ENCODE data around the gene SMPD4.

DNA sequence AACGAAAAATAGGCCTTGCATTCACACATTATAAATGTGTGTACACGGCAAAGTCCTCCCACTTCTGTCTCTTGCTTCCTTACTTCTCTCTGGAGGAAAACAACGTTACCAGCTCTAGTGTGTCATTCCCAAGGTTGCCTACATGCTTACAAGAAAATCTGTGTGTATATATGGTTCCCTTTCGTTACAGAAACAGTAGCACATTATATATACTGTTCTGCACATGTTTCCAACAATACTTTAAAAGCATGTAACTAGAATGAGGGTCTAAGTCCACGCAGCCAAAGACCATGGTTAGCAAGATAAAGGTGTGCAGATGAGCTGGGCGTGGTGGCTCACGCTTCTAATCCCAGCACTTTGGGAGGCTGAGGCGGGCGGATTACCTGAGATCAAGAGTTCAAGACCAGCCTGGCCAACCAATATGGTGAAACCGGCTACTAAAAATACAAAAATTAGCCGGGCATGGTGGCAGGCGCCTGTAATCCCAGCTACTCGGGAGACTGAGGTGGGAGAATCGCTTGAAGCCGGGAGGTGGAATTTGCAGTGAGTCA, 25.0 kb upstream of the UGGT1 start:
- RRBS, 2 experiments, result no CpG with 5 or more reads among the region's 15 CpGs
CAGE:
- cytosol, long polyA minus RNA, result no peak
- cytosol, long polyA plus RNA, result no peak
- long polyA plus RNA, result no peak
- nucleus, long polyA minus RNA, result no peak
- nucleus, long polyA plus RNA, result no peak

DNA sequence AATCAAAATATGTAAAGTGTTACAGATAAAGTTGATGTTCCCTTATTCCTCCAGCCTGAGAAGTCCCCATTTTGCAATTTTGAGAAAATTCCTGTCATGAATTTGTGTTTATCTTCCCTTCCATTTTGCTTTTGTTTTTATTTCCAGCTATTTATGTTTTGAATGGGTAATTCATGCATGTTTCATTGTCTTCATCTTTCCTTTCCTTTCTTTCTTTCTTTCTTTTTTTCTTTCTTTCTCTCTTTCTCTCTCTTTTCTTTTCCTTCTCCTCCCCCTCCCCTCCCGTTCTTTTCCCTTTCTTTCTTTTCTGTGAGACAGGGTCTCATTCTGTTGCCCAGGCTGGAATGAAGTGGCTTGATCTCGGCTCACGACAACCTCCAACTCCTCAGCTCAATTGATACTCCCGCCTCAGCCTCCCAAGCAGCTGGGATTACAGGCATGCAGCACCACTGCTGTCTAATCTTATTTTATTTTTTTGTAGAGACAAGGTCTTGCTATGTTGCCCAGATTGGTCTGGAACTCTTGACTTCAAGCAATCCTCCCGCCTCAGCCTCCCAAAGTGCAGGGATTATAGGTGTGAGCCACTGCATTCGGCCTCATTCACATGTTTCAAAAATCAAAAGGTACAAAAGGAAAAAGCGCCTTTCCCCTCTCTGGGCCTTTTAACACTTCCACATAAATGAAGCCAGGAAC, 59.5 kb downstream of the HS6ST1 start:
- RRBS, 2 experiments, result no CpG with 5 or more reads among the region's 7 CpGs
CAGE:
- cytosol, long polyA minus RNA, result no peak
- cytosol, long polyA plus RNA, result no peak
- long polyA plus RNA, result no peak
- nucleus, long polyA minus RNA, result start-site peak on the minus strand centred at position 566 of the sequence, 596 bp wide, 11 reads
- nucleus, long polyA plus RNA, result no peak

DNA sequence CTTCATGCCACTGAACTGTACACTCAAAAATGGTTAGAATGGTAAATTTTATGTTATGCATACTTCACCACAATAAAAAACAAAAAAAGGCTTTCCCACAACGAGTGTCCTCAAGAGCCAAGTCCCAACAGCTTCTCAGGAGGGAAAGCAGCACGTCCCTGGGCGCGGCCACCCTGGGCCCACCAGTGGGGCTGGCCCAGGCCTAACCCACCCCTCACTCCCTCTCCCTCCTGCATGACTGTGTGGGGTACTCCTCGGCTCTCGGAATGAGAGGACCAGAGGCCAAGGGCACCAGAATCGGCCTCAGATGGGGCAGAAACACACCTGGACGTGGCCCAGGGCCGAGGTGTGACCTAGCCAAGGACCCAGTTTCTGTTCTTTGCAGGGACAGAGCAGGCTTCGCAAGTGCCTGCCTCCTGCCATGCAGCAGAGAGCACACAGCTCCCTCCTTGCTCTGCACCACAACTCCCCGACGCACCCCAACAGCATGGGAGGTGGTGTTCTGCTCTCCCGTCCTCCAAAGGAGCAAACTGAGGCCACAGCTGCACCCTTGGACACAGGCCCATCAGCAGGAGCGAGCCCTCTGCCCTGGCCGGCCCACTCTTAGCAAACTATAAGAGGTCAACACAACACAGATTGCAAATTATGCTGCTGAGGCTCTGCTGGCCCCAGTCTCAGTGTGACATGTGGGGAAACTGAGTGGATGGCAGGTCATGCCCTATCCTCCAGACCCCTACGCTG, 19.7 kb downstream of the HS6ST1 start:
- RRBS, 2 experiments, result no CpG with 5 or more reads among the region's 16 CpGs
CAGE:
- cytosol, long polyA minus RNA, result no peak
- cytosol, long polyA plus RNA, result no peak
- long polyA plus RNA, result no peak
- nucleus, long polyA minus RNA, result no peak
- nucleus, long polyA plus RNA, result no peak

DNA sequence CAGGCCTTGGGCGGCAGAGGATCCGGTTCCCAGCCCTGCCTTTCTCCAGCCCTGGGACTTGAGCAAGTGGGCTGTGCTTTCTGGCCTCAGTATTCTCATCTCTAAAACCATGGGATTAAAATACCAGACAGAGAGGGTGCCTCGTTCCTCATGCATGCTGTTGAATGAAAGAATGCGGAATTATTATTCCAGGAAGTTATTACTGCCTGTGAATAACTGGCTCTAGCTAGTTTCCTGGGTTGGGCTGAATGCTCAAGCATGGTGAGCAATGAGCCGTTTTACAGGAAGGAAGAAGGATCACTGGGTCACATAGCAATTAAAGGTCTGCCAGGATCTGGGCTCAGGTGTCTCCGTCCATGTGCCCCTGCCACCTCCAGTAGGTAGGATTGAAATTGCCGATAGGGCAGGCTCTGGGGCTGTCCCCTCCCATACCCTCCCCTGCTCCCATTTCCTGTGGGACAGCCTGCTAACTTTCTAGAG, 77.2 kb upstream of the HS6ST1 start:
- RRBS, 2 experiments, result no CpG with 5 or more reads among the region's 7 CpGs
CAGE:
- cytosol, long polyA minus RNA, result no peak
- cytosol, long polyA plus RNA, result no peak
- long polyA plus RNA, result no peak
- nucleus, long polyA minus RNA, result no peak
- nucleus, long polyA plus RNA, result no peak

- RRBS, 2 experiments, result 49% methylated on average over 3 of the region's 17 CpGs
CAGE:
- cytosol, long polyA minus RNA, result no peak
- cytosol, long polyA plus RNA, result no peak
- long polyA plus RNA, result no peak
- nucleus, long polyA minus RNA, result no peak
- nucleus, long polyA plus RNA, result no peak
Measured at GRCh38 chr2:128449738-128450414, 131.2 kb upstream of the HS6ST1 start.

DNA sequence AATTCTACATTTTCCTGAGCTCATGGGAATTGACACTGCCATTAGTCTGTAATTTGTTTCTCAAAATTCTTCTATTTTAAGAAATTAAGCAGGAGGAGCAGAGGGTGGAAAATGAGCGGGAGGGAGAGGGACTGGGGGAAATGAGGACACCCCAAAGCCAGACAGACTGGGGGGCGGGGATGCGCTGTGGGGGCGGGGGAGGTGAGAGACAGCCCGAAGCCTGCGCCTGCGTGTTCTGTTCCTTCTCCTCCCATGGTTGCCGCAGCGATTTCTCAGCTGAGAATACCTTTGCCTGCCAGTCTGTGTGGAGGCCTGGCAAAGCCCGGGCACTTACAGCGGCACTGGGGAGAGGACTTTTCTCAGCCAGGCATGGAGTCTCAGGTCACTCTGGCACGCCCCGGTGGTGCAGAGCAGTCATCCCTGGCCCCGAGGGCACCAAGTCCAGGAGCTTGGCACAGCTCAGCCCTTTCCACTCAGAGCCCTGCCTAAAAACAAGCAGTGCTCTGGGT, 289.2 kb upstream of the HS6ST1 start:
- RRBS, 2 experiments, result 53 to 64% methylated on average over 4 to 5 of the region's 14 CpGs
CAGE:
- cytosol, long polyA minus RNA, result no peak
- cytosol, long polyA plus RNA, result no peak
- long polyA plus RNA, result no peak
- nucleus, long polyA minus RNA, result no peak
- nucleus, long polyA plus RNA, result no peak

GRCh38 chr2:128638782-128639254, 320.1 kb upstream of the HS6ST1 start:
- RRBS, 2 experiments, result no CpG with 5 or more reads among the region's 5 CpGs
CAGE:
- cytosol, long polyA minus RNA, result no peak
- cytosol, long polyA plus RNA, result no peak
- long polyA plus RNA, result no peak
- nucleus, long polyA minus RNA, result no peak
- nucleus, long polyA plus RNA, result no peak

- RRBS, 2 experiments, result no CpG with 5 or more reads among the region's 5 CpGs
CAGE:
- cytosol, long polyA minus RNA, result no peak
- cytosol, long polyA plus RNA, result no peak
- long polyA plus RNA, result no peak
- nucleus, long polyA minus RNA, result no peak
- nucleus, long polyA plus RNA, result no peak
Measured at GRCh38 chr2:129273489-129273955, 705.9 kb upstream of the RAB6C start.

DNA sequence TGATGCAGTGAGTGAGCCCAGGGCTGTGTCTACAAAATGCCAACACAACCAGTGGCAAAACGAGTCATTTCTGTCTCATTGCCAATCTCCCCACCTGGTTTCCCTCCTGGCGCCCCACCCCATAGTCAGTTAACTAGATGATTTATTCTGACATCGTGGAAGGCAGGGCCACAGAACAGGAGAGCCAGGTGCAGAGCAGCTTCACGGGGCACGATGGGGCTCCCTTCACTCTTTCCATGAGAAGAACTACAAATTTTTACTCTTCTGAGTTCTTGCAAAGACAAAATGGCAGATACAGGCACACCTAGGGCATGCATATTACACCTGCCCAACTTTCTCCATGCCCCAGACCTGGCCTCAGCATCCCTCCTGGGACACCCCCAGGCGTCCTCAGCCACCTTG, 541.5 kb upstream of the RAB6C start:
- RRBS, 2 experiments, result no CpG with 5 or more reads among the region's 6 CpGs
CAGE:
- cytosol, long polyA minus RNA, result no peak
- cytosol, long polyA plus RNA, result no peak
- long polyA plus RNA, result no peak
- nucleus, long polyA minus RNA, result no peak
- nucleus, long polyA plus RNA, result no peak

- RRBS, 2 experiments, result no CpG with 5 or more reads among the region's 8 CpGs
CAGE:
- cytosol, long polyA minus RNA, result no peak
- cytosol, long polyA plus RNA, result no peak
- long polyA plus RNA, result no peak
- nucleus, long polyA minus RNA, result no peak
- nucleus, long polyA plus RNA, result no peak
Measured at GRCh38 chr2:129933372-129933820, 46.1 kb upstream of the RAB6C start.

- RRBS, 2 experiments, result 31 to 34% methylated on average over 14 of the region's 39 CpGs
CAGE:
- cytosol, long polyA minus RNA, result no peak
- cytosol, long polyA plus RNA, result no peak
- long polyA plus RNA, result no peak
- nucleus, long polyA minus RNA, result no peak
- nucleus, long polyA plus RNA, result no peak
Measured at GRCh38 chr2:129934009-129934684, 45.3 kb upstream of the RAB6C start.

GRCh38 chr2:129934810-129935299, 44.6 kb upstream of the RAB6C start:
CAGE:
- cytosol, long polyA minus RNA, result no peak
- cytosol, long polyA plus RNA, result no peak
- long polyA plus RNA, result no peak
- nucleus, long polyA minus RNA, result no peak
- nucleus, long polyA plus RNA, result no peak

DNA sequence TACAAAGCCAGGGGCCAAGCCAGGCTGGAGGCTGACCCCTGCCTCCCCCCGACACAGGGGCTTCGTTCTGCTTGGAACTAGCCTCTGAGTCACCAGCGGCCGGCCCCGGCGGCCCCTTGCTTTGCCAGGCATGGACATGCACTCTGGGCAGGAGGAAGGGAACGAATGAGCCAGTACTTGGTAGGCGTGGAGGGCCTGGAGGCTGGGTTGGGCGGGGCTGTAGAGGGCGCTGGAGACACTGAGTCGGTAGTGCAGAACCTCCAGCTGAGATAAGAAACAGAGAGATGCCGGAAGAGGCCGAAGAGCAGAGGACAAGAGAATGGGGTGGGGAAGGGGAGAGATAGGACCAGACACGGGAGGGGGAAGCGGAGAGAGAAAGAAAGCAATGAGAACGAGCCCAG, 16.1 kb upstream of the CCDC74B start:
- RRBS, 2 experiments, result no CpG with 5 or more reads among the region's 16 CpGs
CAGE:
- cytosol, long polyA minus RNA, result no peak
- cytosol, long polyA plus RNA, result no peak
- long polyA plus RNA, result no peak
- nucleus, long polyA minus RNA, result no peak
- nucleus, long polyA plus RNA, result no peak

- RRBS, 2 experiments, result under 1% methylated on average over 25 to 29 of the region's 67 CpGs
CAGE:
- cytosol, long polyA minus RNA, result start-site peak on the minus strand at chr2:130181561-130181603, 8 reads
- cytosol, long polyA plus RNA, result start-site peak on the minus strand at chr2:130181551-130181602, 873 and 627 reads in 2 replicates
- long polyA plus RNA, result start-site peak on the minus strand at chr2:130181550-130181602, 267 and 578 reads in 2 replicates
- nucleus, long polyA minus RNA, result no peak
- nucleus, long polyA plus RNA, result start-site peak on the minus strand at chr2:130181551-130181602, 954 and 841 reads in 2 replicates
Measured at GRCh38 chr2:130181041-130181855, at the start of gene SMPD4. Gene SMPD4 (minus strand): TSS chr2:130181602.

- RRBS, 2 experiments, result no CpG with 5 or more reads among the region's 1 CpG
CAGE:
- cytosol, long polyA minus RNA, result no peak
- cytosol, long polyA plus RNA, result no peak
- long polyA plus RNA, result no peak
- nucleus, long polyA minus RNA, result no peak
- nucleus, long polyA plus RNA, result no peak
Measured at GRCh38 chr2:130274729-130274928, 67.3 kb downstream of the CCDC115 start.

DNA sequence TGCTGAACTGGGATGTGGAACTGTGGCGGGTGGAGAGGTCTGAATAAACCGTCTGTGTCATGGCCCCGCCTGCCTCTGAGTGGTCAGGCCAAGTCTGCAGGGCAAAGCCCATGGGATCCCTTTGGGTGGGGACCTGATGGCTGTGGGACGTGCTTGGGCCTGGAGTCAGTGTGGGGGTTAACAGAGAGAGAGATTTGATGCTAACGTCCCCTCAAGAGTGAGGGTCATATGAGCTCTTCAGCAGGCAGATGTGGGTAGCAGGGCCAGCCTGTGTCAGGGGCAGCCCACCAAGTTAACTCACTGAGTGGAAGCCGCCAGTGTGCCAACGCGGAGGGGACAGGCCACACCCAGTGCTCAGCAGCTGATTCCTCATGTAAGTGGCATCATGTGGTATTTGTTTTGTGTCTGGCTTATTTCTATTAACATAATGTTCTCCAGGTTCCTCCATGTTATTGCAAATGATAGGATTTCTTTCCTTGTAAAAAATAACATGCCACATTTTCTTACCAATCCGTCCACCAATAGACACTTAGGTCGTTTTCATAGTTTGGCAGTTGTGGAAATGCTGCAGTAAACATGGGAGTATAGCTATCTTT, 4.0 kb downstream of the IMP4 start:
- RRBS, 2 experiments, result no CpG with 5 or more reads among the region's 10 CpGs
CAGE:
- cytosol, long polyA minus RNA, result no peak
- cytosol, long polyA plus RNA, result no peak
- long polyA plus RNA, result no peak
- nucleus, long polyA minus RNA, result no peak
- nucleus, long polyA plus RNA, result no peak

DNA sequence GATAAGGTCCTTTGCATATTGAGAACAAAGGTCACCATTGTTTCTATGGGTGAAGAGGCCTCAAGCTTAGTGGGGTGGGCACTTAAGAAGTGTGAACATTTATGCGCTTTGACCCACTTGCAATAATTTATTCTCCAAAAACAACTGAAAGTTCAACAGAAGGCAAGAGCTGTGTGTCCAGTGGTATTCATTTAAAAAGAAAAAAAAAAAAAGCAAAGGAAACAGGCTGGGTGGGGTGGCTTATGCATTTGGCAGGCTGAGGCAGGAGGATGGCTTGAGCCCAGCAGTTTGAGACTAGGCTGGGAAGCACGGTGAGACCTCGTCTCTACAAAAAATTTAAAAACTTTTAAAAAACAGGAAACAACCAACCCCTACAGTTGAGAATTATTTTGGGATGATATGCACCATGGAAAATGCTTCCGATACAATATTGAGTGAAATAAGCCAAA, 31.1 kb downstream of the PTPN18 start:
- RRBS, 2 experiments, result no CpG with 5 or more reads among the region's 4 CpGs
CAGE:
- cytosol, long polyA minus RNA, result no peak
- cytosol, long polyA plus RNA, result no peak
- long polyA plus RNA, result no peak
- nucleus, long polyA minus RNA, result no peak
- nucleus, long polyA plus RNA, result no peak

GRCh38 chr2:130756191-130756465, 788 bp downstream of the AMER3 start:
- RRBS, 2 experiments, result 1% methylated on average over 6 of the region's 38 CpGs
CAGE:
- cytosol, long polyA minus RNA, result no peak
- cytosol, long polyA plus RNA, result no peak
- long polyA plus RNA, result no peak
- nucleus, long polyA minus RNA, result no peak
- nucleus, long polyA plus RNA, result no peak

GRCh38 chr2:131041020-131041904, 52.0 kb downstream of the FAM168B start:
- RRBS, 2 experiments, result 81 to 89% methylated on average over 2 to 3 of the region's 19 CpGs
CAGE:
- cytosol, long polyA minus RNA, result no peak
- cytosol, long polyA plus RNA, result no peak
- long polyA plus RNA, result no peak
- nucleus, long polyA minus RNA, result no peak
- nucleus, long polyA plus RNA, result no peak

GRCh38 chr2:131105540-131106505, 687 bp downstream of the PLEKHB2 start:
- RRBS, 2 experiments, result 1 to 2% methylated on average over 12 to 16 of the region's 40 CpGs
CAGE:
- cytosol, long polyA minus RNA, result no peak
- cytosol, long polyA plus RNA, result no peak
- long polyA plus RNA, result no peak
- nucleus, long polyA minus RNA, result no peak
- nucleus, long polyA plus RNA, result no peak

All from HepG2 (cell line).